Temporal lobe (tissue), 2 donors: ENCODE measurements around the genes PGLYRP4 and S100A13.

DNA sequence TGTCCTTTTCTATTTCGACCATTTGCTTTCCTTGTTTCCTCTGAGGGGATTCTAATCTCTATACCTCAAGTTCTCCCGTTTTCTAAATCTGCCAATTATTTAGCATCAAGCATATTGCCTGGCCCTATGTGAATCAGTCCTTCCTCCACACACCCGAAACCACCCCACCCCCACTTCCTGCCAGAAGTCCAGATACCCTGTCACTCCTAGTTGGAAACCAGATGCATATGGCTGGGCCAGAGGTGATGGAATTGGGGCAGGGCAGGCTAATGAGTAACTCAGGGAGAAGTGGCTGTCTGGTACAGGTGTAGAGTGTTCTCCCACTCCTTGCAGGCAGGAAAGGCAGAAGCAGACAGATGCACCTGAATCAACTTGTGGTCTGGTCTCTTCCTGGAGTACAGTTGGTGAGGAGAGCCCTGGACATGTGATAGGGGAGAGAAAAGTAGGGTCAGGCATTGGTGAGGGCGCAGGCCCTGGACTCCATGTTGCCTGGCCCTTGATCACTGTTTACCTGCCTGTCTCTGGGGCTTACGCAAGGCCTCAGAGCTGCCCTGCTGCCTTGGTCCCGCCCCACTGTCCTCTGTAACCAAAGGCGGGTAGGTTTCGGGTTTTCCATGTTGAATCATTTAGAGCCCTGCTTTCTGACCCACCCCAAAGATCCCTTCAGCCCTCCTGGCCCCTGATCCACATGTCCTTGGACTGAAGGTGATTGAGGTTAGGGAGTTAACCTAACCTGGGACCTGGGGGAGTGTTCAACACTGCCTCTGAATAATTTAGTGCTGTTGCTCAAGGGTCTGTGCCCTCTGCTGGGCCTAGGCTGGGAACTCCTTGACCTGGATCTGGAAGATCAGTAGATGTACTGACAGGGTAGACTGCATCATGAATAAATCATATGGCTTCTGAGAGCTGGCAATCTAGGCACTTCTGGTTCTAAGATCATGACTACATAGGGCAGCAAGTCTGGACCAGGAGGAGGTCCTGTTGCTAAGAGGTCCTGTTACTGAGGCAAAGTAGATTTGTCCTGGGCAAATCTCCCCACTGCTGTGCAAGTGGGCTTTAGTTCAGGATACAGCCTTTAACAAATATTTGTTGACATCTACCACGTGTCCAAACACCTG is 2.7 kb downstream of the CGN start:
- RAMPAGE, long total RNA: no peak

DNA sequence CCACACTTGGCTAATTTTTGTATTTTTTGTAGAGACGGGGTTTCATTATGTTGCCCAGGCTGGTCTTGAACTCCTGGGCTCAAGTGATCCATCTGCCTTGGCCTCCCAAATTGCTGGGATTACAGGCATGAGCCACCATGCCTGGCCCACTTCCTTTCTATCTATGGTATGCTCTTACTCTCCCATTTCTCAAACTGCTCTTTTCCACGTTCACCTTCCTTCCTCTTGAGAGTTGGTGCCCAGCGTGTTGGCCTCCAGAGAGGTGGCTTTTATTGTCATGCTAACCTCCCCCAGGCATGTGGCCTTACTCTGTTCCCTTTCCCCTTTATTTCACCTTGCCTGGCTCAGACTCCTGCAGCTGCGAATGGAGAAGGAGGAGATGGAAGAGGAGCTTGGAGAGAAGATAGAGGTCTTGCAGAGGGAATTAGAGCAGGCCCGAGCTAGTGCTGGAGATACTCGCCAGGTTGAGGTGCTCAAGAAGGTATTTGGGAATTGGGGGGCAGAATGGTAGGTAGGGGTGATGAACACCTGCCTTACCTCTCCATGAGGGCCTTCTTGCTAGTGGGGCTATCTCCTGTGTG is 13.4 kb upstream of the TUFT1 start:
- RAMPAGE, long total RNA: no peak

DNA sequence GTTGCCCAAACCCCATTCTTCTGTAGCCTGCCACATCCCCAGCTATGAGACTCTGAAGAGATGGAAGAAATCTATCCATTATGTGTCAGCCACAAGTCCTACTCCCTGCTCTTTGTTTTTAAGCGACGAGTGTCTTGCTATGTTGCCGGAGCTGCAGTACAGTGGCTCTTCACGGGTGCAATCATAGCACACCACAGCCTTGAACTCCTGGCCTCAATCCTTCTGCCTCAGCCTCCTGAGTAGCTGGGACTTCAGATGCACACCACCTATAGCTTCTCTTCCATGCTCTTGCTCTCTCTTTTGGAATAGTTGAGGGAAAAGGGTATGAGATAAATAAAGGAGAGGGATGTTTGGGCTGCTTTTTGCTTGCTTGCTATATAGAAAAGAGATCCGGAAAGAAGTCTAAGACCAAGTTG is 1.6 kb downstream of the TUFT1 start:
- RAMPAGE, long total RNA: no peak

DNA sequence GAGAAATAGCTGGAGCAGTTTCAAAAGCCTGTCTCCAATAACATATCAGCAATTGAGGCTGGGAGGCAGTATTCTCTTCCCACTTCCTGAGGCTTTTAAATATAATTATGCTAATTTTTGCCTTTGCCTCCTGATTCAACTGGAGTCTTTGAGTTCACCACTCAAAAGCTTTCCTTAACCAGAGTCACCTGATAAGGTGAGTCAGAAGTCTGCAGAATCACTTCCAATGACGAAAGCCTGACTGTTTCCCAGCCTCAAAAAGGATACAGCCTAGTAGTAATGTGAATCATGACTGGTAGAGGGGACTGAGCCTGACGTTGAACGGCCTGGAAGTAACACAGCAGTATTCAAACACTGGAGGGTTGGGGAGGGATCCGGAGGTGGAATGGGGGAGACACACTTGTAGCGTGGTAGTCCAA is 10.4 kb upstream of the MRPL9 start:
- RAMPAGE, long total RNA: no peak

- RAMPAGE, long total RNA: no peak
Observed at GRCh38 chr1:151827469-151828003, 4.1 kb downstream of the RORC start.

DNA sequence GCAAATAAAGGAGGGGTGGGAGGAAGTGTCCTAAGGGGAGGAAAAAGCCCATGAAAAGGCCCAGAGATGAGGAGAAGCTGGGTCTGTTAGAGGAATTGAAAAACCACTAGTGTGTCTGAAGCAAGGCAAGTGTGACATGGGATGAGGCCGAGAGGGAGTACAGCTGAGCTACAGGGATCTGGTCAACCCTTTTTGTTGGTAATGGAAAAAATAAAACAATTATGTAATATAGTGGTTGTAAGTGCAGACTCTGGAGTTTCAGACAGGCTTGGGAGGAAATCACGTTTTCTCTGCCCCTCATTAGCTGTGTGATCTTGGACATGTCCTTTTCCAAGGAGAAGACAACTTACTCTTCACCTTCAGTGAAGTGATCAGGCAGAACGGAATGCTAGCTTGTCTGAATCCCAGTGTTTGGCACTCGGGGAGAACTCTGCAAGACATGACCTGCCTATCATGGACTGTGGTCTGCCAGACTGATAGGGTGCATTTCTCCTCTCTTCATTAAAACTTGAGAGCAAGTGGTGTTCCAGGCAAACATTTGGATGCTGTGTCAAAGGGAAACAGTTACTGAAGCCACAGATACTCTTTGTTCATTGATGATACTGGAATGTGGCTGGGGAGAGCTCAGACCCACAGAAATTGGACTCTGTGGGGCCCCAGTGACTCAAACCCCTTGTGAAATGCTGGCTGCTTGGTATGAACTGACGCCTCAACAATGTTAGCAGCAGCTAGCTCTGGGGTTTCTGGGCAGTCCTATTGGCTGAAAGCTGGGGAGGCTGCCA is 7.6 kb upstream of the S100A10 start:
- RAMPAGE, long total RNA: no peak

DNA sequence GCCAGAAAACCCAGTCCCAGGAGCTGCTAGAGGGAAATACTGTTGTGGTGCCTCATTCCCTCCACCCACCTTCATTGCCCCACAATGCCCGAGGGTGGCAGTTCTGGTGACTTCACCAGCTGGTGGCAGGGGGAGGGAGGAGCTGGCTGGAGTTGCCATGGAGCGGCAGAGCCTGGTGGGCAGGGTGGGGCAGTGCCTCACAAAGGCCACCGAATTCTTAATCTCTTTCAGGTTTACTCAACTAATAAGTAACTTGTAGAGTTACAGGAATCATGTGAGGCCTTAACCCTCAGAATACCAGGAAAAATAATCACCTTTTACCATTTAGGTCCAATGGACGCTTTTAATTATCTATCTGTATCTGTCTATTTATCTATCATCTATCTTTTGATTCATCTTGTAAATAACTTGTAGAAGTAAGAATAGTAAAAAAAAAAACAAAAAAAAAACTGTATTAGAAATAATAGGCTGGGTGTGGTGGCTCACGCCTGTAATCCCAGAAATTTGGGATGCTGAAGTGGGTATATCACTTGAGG is 11.8 kb upstream of the S100A11 start:
- RAMPAGE, long total RNA: no peak

- RAMPAGE, long total RNA: no peak
Observed at GRCh38 chr1:152108490-152108842, 6.8 kb downstream of the TCHH start.

DNA sequence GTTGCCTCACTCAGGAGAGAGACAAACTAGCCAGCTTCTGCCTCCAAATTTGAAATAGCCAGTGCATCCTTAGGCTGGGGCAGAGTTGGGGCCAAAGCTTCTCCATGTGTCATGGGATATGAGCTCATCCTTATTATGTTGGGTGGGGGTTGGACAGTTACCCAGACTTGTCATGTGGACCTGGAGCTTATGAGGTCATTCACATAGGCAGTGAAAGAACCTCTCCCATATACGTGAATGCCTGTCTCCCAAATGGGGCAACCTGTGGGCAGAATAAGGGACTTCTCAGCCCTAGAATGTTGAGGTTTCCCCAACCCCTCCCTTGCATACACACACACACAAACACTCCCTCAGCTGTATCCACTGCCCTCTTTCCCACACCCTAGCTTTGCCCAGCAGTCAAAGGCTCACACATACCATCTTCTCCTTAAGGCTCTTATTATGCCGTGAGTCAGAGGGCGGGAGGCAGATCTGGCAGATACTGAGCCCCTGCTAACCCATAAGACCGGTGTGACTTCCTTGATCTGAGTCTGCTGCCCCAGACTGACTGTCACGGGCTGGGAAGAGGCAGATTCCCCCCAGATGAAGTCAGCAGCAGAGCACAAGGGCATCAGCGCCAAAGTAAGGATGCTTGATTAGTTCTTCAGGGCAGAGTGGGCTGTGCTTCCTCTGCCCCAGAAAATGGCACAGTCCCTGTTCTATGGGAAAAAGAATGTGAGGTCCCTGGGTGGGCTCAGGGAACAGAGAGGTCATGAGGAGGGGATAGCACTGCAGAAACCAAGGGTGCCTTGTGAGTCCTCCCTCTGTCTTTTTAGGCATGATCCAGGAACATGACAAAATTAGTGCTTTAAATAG is 2.1 kb upstream of the IVL start:
- RAMPAGE, long total RNA: no peak

- RAMPAGE, long total RNA: no peak
Observed at GRCh38 chr1:152947238-152947758, 292 bp downstream of the SPRR5 start.

- RAMPAGE, long total RNA: no peak
Observed at GRCh38 chr1:153003517-153004001, 2.0 kb downstream of the SPRR3 start.

GRCh38 chr1:153344125-153344561 is 4.5 kb downstream of the PGLYRP4 start:
- RAMPAGE, long total RNA: no peak

- RAMPAGE, long total RNA: no peak
Observed at GRCh38 chr1:153348716-153349269, at the start of gene PGLYRP4. PGLYRP4 (minus strand) TSS chr1:153348841.

GRCh38 chr1:153522325-153522674 is 13.5 kb downstream of the S100A6 start:
- RAMPAGE, long total RNA: no peak

DNA sequence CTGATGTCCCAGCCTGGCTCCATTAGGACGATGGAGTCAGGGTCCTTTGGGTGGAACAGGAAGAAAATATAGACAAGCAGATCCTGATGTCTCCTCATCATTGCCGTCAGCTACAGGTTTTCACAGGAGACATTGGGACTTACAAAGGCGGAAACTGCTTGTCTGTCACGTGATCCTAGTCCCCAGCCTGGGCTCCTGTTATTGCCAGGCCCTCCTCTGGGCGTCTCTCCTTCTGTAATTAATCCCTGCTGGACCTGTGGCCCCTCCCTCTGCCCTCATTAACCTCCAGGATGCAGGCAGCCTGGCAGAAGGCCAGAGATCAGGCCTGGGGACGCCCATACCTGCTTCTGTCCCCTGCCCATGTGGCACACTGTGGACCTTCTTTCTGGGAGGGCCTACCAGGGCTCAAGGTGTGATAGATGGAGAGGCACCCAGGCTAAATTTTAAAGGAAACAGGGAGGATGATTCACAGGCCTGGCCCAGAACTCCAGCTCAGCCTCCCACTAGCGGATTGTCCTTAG is 2.4 kb downstream of the S100A5 start:
- RAMPAGE, long total RNA: no peak

GRCh38 chr1:153544363-153544921 is 1.2 kb downstream of the S100A4 start:
- RAMPAGE, long total RNA: no peak

DNA sequence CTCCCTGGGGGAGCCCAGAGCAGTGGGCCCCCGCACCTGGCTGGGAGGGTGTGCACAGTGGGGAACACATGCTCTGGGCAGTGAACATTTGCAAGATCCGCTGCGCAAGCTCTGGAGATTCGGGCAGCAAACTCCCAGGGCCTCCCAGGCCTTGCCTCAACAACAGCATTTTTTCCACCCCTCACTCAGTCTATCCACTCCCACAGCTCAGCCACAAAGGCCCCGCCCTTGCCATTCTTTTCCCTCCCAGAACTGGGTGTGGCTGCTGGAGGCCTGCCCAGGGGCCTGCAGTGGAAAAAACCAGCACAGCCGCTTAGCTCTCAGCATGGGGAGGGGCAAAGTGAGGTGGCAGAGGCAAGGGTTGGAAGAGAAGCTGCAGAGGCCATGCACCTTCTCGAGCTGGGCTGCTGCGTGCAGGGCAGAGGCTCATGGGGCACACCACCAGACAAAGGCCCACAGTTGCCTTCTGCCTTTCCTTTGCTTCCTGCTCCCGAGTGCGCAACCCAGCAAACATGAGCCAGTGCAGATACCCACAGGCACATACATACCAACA is 608 bp downstream of the S100A4 start:
- RAMPAGE, long total RNA: no peak

DNA sequence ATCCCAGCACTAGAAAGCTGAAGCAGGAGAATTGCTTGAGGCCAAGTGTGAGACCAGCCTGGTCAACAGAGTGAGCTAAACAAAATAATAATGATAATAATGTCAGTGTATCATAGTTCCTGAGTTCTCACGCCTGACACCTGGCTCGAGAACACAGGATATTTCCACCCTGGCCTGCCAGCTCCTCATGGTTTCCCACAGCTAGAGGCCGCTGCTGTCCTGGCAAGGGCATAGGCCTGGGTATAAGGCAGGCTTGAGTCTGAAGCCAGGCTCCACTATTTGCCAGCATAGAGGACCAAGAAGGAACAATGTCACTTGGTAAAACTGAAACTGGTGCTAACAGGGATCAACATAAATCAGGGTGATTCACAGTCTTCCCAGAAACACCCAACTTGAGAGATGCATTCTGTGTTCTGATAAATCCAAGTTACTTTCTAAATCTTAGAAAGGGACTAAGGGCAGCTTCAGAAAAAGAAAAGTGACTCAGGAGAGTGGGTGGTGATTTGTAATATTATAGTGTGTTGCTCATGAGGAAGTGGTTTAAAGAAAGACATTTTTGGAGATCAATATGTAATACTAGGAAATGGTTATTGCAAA is 6.9 kb upstream of the S100A2 start:
- RAMPAGE, long total RNA: no peak

GRCh38 chr1:153626863-153627769 is at the start of gene S100A13:
S100A13 (minus strand) TSS chr1:153627505.
- RAMPAGE, long total RNA: start-site peak on the minus strand at chr1:153627487-153627510, 98 and 5 reads in 2 replicates

DNA sequence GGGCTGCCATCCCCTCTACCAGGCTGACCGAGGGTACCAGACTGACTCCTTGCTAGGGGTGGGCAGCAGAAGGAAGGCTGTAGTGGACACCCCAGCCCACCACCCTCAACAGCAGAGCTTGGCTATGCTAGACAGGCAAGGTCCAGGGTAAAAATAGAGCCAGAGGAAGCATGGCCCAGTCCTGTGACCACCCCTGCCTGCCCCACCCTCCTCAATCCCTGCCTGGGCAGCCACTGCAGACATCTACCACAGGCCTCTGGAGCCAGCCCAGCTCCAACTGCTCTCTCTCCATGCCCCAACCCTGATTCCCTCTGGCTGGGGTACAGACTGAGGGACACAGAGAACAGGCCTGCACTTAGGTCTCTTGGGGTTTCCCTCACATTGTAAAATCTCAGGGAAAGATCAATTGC is 1.7 kb downstream of the S100A1 start:
- RAMPAGE, long total RNA: no peak